Mammary microvascular endothelial cell (primary cell): ENCODE measurements around a stretch of chr3.

- RAMPAGE, long total RNA, result no peak
Measured at GRCh38 chr3:12948110-12948996, 107.0 kb upstream of the RPL32 start.

GRCh38 chr3:12952386-12952913, 111.1 kb upstream of the RPL32 start:
- RAMPAGE, long total RNA, result no peak

- RAMPAGE, long total RNA, result no peak
Measured at GRCh38 chr3:13011376-13012153, 61.7 kb downstream of the IQSEC1 start.

DNA sequence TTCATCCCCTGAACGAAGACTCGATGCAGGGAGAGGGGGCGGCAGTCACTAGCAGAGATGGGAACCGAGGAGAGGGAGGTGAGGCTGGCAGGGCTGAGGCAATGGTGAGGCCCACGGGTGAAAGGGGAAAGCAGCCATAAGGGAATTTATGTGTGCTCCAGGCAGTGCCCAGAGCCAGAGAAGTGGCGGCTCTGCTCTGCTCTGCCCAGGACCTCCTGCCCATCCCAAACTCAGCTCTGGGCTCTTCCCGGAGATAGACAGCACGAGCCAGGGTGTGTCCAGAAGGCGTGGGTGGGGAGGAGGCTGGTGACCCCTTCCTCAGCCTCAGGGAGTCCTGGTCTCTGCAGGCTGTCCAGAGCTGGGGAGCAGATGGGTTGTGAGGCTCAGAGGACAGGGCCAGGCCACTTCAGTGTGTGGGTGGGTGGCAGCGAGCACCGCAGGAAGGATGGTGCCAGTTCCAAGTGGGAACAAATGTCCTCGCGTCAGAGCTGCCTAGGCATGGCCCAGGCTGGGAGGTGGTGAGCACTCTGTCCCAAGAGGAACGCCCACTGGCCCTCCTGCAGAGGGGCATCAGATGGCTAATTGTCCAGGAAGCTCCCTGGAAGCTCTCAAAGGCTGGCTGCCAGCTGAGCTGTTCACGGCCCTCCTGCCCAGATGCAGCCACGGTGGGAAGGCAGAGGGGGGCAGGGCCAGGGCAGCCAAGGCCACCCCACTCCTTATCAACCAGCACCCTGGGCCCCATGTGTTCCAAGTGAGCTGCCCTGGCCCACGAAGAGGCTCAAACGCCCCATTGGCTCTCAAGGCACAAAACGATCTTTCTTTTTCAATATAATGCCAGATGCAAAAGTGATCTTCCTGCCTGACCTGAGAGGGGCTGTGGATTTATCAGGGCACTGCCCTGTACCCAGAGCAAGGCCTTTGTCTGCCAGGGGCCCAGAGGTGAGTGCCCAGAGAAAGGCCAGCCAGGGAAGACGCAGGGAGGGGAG, 55.3 kb downstream of the IQSEC1 start:
- RAMPAGE, long total RNA, result no peak

DNA sequence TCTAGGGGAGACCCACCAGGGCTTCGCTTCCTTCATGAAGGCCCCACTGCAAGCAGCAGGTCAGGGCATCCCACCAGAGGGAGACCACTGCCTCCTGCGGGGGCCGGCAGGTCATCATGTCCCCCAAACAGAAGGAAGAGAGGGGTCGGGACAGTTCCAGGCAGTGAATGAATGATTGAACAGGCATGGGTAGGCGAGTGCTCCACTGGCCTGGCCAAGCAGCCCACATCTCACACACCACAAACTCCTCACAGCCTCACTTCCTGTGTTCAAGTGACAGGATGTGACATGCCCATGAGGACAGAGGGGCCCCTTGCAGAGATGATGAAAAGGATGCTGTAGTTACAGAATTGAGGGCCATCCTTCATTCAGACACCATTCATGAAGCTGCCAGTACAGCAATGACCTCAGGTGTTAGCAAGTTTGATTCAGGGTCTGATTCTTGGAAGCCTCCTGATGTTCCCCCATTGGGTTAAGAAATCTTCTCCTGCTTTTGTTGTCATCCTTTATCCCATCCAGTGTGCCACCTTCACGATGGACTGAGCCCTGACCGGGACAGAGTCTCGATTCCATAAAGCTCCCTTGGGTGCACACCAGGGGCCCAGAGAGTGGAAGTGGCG, 3.7 kb downstream of the IQSEC1 start:
- RAMPAGE, long total RNA, result no peak

DNA sequence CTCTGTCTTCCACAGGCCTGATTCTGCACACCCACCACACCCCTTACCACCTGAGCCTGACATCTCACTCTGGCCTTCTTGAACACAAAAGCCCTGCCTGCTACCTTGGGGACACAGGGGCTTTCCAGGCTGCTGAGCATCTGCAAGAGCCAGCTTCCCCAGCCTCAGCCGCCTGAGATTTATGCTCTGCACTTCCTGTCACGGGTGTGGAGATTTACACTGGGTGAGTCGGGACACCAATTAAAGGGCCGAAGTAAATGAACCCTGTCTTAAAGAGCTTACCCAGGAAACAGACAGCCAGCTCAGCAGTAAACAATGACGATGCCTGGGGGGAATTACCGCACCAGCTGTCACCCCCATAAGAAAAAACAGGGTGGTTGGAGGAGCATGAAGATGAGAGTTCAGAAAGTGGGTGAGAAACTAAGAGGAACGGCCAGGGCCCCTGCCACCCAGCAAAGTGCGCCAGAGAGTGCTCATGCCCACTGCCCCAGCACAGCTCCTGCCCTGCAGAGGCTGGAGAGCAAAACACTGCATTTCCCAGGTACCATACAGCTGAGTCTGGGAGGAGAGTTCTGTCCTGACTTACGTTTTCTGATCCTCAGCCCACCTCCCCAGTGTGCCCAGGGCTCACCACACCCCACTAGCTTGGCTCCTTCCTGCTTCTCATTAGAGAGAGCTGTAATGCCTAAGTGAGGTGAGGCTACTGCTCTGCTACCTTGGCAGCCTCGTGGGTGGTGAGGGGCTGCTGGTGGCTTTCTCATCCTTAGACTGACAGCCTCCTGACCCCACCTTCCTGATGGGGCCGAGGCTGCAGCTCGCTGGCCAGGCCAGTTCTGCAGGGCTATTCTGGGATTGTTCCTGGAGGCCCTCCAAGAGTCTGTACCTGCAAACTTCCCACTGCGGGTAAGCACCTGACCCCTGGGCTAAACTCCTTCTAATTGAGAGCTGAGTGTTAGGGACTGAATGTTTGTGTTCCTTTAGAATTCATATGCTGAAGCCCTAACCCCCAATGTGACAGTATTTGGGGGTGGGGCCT, 37.7 kb upstream of the IQSEC1 start:
- RAMPAGE, long total RNA, result no peak

GRCh38 chr3:13262741-13263109, 157.4 kb downstream of the NUP210 start:
- RAMPAGE, long total RNA, result no peak

DNA sequence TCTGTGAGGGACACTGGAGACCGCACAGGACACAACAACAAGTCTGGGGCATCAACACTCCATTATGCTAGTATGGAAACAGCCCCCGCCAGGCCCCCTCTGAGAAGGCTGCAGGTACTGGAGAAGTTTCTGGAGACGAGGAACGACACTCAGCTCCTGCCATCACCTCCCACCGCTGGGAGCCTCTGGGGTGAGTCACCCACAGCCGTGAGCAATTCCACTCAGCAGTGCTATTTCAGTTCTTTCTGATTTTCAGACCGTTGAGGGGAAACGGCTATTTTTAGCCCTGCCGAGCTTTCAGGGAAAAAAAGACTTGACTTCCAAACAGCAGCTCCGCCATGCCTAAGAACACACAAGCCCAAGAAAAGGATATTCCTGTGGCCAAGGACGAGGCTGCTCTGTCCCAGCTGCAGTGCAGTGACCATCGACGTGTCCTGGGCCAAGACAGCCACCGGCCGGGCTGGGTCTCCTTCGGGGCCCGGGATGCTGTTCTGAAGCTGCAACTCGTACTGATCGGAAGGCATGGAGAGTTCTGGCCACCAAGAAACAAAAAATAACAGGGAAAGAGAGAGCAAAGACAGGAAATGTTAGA, 40.8 kb downstream of the NUP210 start:
- RAMPAGE, long total RNA, result no peak

GRCh38 chr3:13479286-13479598, 864 bp upstream of the HDAC11 start:
- RAMPAGE, long total RNA, result no peak

GRCh38 chr3:13504527-13505213, 24.6 kb downstream of the HDAC11 start:
- RAMPAGE, long total RNA, result no peak

DNA sequence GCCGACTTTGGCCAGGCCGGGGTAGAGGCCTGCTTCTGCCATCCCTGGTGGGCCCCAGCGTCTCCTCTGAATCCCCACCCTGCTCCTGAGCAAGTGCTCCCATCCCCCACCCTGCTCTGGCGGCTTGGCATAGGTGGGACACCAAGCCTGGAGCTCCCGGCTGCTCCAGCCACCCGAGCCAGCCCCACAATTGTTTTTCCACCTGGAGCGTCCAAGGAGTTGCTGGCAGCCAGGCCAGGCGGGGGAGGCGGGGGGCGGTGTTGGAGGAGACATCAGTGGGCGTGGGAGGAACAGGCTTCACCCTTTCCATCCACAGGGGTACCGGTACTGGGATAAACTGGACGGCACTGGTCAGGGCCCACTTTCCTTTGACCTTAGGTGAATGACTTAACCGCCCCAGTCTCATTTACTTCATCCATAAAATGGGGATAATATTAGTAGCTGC, 32.4 kb upstream of the FBLN2 start:
- RAMPAGE, long total RNA, result no peak

DNA sequence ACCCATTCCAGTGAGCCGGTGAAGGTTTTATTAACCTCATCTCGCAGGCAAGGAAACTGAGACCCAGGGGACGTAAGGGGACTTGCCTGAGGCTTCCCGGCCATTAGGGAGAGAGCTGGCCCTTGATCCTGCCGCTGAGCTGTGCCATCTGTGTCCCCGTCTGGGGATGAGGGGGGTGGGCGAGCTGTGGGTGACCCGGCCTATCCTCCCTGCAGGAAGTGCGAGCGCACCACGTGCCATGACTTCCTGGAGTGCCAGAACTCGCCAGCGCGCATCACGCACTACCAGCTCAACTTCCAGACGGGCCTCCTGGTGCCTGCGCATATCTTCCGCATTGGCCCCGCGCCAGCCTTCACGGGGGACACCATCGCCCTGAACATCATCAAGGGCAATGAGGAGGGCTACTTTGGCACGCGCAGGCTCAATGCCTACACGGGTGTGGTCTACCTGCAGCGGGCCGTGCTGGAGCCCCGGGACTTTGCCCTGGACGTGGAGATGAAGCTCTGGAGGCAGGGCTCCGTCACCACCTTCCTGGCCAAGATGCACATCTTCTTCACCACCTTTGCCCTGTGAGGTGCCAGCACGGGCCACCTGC, 88.5 kb downstream of the FBLN2 start:
- RAMPAGE, long total RNA, result no peak

GRCh38 chr3:13654843-13655179, 105.9 kb downstream of the FBLN2 start:
- RAMPAGE, long total RNA, result no peak

- RAMPAGE, long total RNA, result no peak
Measured at GRCh38 chr3:14147272-14148504, 22.8 kb downstream of the TMEM43 start.

- RAMPAGE, long total RNA, result no peak
Measured at GRCh38 chr3:14233948-14234914, 55.6 kb downstream of the LSM3 start.

- RAMPAGE, long total RNA, result no peak
Measured at GRCh38 chr3:14391055-14391783, 11.2 kb upstream of the SLC6A6 start.

GRCh38 chr3:14434118-14435276, 32.1 kb downstream of the SLC6A6 start:
- RAMPAGE, long total RNA, result no peak

- RAMPAGE, long total RNA, result no peak
Measured at GRCh38 chr3:14471681-14472633, 68.2 kb downstream of the GRIP2 start.

DNA sequence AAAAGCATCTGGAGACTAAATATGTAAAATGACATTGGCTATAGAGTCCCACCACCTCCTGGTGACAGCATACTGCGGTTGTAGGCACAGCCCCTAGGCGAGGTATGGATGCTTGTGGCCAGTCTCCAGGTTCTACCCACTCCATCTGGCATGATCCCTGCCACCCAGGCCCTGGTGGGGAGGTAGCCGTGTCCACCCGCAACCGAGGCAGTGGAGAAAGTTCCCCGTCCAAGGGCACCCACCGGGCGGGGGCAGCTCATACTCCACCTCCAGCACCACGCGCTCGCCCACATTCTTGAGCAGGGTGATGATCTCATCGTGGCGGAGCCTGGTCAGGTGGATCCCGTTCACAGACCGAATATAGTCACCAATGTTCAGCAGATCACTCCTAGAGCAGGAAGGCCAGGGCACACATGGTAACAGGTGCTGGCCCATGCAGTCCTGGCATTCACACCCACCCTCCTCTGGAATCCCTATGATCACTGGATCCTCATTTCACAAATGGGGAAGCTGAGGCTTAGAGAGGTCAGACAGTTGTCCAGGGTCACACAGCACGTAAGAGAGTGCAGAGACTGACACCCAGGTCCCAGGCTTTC, 15.9 kb downstream of the GRIP2 start:
- RAMPAGE, long total RNA, result no peak

DNA sequence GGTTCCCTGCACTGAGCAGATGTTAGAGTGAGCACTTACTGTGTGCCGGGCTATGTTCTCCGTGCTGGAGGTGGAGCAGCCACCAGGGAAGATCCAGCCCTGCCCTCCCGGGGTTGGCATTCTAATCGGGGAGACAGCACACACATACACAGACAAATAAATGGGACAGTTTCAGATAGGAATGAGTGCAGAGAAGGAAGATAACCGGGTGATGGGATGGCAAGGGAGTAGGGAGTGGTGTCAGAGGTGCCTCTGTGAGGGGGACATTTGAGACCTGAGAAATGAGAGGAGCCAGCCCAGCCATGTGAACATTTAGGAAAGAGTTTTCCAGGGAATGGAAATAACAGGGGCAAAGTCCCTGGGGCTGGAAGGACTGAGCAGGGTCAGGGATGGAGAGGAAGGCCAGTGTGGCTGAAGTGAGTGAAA, 15.6 kb upstream of the FGD5 start:
- RAMPAGE, long total RNA, result no peak